Cardiac fibroblast (primary cell): ENCODE measurements around a stretch of chr19.

- RRBS: 26% methylated on average over 13 of the region's 72 CpGs
These were observed 9.6 kb downstream of the GRIN3B start for GRCh38 chr19:1009443-1010514.

GRCh38 chr19:1035758-1036683 is 3.9 kb upstream of the ABCA7 start:
- RRBS: no CpG with 5 or more reads among the region's 34 CpGs

- RRBS: no CpG with 5 or more reads among the region's 17 CpGs
These were observed 1.1 kb upstream of the ABCA7 start for GRCh38 chr19:1038760-1039317.

- RRBS: 80% methylated on average over 1 of the region's 24 CpGs
These were observed 5.1 kb downstream of the ABCA7 start for GRCh38 chr19:1044954-1045402.

GRCh38 chr19:1081337-1082173 is 13.6 kb downstream of the POLR2E start:
- RRBS: 60% methylated on average over 9 of the region's 59 CpGs

GRCh38 chr19:1102333-1102772 is 1.4 kb upstream of the GPX4 start:
- RRBS: no CpG with 5 or more reads among the region's 12 CpGs

GRCh38 chr19:1104214-1105312 is 769 bp downstream of the GPX4 start:
- RRBS: 1% methylated on average over 70 of the region's 133 CpGs

- RRBS: 90% methylated on average over 3 of the region's 18 CpGs
These were observed 7.0 kb downstream of the GPX4 start for GRCh38 chr19:1110710-1111357.

DNA sequence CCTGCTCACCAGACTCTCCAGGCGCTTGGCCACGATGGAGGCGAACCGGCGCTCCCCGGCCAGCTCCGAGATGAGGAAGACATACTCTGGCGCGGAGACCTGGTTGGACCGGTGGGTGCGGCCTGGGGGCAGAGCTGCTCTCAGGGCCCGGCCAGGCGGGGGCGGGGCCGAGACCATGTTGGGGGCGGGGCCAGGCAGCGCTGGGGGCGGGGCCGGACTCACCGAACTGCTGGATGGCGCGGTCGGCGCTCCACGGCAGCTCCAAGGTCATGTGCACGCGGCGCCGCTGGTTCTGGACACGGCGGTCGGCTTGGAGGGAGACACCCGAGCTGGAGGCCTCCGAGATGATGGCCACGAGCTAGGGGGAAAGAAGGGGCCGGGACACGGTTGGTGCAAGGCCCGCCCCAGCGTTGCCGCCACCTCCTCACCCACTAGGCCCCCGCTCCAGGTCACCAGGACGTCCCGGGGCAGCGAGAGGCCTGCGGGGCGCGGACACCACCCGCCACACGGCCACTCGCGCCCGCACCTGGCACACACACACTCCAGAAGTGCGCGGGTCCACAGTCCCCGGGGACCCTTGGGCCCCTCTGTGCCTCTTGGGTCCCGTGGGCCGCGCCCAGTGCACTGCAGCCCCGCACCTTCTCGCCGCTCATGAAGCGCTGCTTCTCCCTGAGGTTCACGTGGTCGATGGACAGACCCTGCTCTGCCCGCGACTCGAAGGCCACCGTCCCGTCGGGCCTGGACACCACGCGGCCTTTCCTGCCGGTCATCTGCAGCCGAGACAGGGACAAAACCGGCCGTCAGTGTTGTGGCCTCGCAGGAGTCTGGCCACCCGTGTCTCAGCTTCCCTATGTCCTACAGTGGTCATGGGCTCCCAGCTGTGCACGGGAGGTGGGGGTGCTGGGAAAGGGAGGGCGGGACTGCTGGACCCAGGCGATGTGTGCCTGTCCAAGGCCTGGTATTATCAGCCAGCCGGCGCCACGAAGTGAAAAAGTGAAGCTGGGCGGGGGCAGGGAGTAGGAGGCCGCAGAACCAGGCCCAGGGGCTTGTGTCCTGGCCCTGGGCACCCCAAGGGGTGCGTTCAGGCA is 8.7 kb downstream of the GPX4 start:
- RRBS: 42% methylated on average over 19 of the region's 87 CpGs

DNA sequence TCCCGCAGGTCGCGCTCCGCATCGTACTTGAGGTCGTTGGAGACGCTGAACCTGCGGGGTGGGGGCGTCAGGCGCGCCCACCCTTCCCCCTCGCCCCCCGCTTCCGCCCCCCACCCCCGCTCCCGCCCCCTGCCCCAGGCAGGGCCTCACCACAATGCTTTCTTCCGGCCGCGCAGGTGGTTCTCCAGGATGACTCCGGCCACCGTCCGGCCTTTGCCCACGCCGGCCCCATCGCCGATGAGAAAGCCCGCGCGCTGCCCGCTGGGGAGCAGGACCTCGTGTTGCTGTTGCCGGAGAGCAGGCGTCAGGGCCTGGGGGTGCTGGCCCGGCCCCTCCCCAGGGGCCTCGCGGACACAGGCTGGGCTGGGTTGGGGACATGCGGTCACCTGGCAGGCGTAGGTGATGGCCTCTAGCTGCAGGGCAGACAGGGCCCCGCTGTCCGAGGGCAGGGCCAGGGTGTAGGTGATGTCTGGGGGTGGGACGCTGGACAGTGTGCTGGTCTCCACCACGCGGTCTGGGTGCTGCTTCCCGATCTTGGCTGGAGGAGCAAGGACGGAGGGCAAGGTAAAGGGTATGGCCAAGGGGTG is 18.8 kb downstream of the GPX4 start:
- RRBS: no CpG with 5 or more reads among the region's 45 CpGs

- RRBS: no CpG with 5 or more reads among the region's 13 CpGs
These were observed 2.3 kb upstream of the STK11 start for GRCh38 chr19:1203223-1203787.

DNA sequence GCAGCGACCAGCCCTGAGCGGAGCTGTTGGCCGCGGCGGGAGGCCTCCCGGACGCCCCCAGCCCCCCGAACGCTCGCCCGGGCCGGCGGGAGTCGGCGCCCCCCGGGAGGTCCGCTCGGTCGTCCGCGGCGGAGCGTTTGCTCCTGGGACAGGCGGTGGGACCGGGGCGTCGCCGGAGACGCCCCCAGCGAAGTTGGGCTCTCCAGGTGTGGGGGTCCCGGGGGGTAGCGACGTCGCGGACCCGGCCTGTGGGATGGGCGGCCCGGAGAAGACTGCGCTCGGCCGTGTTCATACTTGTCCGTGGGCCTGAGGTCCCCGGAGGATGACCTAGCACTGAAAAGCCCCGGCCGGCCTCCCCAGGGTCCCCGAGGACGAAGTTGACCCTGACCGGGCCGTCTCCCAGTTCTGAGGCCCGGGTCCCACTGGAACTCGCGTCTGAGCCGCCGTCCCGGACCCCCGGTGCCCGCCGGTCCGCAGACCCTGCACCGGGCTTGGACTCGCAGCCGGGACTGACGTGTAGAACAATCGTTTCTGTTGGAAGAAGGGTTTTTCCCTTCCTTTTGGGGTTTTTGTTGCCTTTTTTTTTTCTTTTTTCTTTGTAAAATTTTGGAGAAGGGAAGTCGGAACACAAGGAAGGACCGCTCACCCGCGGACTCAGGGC is 773 bp downstream of the STK11 start:
- RRBS: 1% methylated on average over 29 of the region's 68 CpGs

- RRBS: 1% methylated on average over 36 of the region's 82 CpGs
These were observed 395 bp downstream of the MIDN start for GRCh38 chr19:1248653-1249302.

DNA sequence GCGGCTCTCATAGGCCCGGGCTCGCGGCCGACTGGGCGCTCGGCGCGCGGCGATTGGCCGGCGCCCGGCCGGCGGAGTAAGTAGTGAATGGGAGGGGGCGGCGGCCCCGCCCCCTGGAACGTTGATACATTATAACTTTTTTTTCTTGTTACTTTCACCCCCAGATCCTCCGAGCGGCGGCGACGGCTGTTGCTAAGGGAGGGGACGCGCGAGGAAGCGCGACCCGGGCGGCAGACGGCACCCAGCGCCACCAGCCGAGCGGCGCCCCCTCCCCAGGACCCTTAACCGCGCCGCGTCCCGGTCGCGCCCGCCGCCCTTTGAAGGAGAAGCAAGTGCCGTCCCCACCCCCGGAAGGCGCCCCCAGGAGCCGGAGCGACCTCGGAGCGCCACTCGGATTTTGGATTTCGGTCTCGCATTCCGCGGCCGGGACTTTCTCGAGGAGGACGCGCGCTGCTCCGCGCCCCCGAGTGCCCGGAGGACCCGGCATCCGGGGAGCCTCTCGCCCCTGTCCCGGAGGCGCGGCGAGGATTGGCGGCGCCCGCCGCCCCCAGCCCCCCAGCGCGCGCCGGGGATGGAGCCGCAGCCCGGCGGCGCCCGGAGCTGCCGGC is 1.4 kb downstream of the MIDN start:
- RRBS: 1% methylated on average over 58 of the region's 88 CpGs

- RRBS: 3% methylated on average over 3 of the region's 19 CpGs
These were observed 5.0 kb downstream of the MIDN start for GRCh38 chr19:1253244-1253942.

GRCh38 chr19:1267331-1267522 is 1.9 kb upstream of the CIRBP start:
- RRBS: no CpG with 5 or more reads among the region's 14 CpGs

DNA sequence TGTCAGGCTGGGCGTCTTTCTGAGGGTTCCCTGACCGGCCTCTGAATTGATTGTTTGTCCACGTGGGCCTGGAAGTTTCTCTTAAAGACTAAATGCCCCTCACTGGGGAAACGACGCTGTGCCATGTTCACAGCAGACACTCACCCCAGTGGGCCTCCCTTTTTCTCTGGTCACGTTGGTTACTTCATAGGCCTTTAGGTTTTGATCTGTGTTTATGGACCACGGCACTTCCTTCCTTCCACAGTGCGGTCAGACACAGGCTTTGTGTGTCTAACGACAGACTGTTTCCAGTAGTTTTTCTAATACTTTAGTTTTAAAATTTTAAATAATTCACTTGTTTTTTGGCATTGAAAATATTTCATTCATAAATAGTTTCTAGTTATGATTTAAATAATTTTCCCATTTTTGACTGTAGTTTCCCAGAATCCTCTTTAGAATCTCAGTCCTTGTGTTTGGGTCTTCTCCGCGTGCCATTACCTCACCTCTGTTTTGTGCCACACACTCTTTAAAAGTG is 8.9 kb downstream of the PWWP3A start:
- RRBS: no CpG with 5 or more reads among the region's 11 CpGs

GRCh38 chr19:1379824-1380372 is 3.8 kb upstream of the NDUFS7 start:
- RRBS: no CpG with 5 or more reads among the region's 11 CpGs

- RRBS: no CpG with 5 or more reads among the region's 37 CpGs
These were observed 15.3 kb downstream of the DAZAP1 start for GRCh38 chr19:1422469-1423348.

GRCh38 chr19:1592092-1592585 is 526 bp downstream of the MBD3 start:
- RRBS: 1% methylated on average over 51 of the region's 61 CpGs